Foreskin keratinocyte (primary cell): ENCODE measurements around the genes ALDH1A3 and LRRK1.

GRCh38 chr15:100517145-100517683, 11.5 kb downstream of the CERS3 start:
- RAMPAGE, total RNA: no peak

DNA sequence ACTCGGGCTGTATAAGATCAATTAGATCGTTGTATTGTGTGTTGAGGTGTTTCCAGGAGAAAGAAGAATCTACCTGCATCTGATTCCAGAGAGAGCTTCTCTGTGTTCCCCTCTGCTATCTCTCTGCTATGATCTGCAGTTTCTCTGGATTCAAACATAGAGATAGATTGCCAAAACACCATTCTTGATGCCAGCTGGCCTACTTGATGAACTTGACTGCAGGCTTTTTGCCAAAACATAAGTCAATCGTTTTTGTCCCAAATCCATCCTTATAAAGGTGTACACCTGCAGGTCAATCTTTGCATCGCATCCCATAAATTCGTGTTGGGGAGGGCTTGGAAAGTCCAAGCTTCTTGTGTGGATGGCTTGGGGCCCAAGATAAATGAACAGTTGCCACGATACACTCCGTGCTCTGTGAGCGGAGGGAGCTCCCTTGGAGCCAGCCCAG, 2.8 kb downstream of the CERS3 start:
- RAMPAGE, total RNA: no peak

GRCh38 chr15:100529082-100529541, 362 bp upstream of the CERS3 start:
- RAMPAGE, total RNA: no peak

GRCh38 chr15:100694499-100695010, 92.2 kb downstream of the ASB7 start:
- RAMPAGE, total RNA: no peak

DNA sequence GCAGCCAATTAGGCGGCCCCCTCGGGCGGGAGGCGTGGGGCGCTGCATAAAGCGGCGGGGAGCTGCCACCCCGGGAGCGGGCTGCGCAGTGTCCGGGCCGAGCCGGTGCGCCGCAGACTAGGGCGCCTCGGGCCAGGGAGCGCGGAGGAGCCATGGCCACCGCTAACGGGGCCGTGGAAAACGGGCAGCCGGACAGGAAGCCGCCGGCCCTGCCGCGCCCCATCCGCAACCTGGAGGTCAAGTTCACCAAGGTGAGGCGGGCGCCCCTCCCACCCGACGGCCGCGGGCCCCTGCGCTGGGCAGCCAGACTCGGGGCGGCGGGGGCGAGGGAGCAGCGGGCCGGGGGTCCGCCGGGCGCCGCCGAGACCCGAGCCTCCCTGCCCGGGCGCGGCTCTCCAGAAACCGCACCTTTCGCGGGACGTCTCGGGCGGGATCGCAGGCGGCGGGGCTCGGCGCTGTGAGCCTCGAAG, at the start of gene ALDH1A3:
ALDH1A3 (plus strand) TSS at position 76 of the 470 bp plus-strand sequence.
- RAMPAGE, total RNA: no peak

- RAMPAGE, total RNA: no peak
Measured at GRCh38 chr15:100917872-100918756, 1.0 kb upstream of the LRRK1 start.

- RAMPAGE, total RNA: no peak
Measured at GRCh38 chr15:100918757-100919656, at the start of gene LRRK1. Gene LRRK1, plus strand, starts transcription at chr15:100919357.

GRCh38 chr15:101067732-101068133, 148.6 kb downstream of the LRRK1 start:
- RAMPAGE, total RNA: no peak

DNA sequence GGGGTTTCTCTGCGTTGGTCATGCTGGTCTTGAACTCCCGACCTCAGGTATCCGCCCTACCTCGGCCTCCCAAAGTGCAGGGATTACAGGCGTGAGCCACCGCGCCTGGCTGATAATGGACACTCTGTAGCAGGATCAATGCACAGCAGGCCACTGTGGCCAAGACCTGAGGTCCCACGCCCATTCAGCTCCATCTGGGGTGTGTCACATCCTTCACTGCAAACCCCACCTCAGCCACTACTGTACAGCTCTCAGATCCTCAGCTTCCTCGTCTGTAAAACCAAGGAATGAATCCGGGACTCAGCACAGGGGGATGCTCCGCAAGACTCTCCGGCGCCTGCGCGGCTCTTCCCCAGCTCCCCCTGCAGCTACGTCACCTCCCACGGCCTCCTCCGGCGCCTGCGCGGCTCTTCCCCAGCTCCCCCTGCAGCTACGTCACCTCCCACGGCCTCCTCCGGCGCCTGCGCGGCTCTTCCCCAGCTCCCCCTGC, 166.0 kb downstream of the CHSY1 start:
- RAMPAGE, total RNA: no peak

GRCh38 chr15:101091076-101092139, 160.4 kb downstream of the CHSY1 start:
- RAMPAGE, total RNA: no peak

- RAMPAGE, total RNA: no peak
Measured at GRCh38 chr15:101255619-101256080, 3.8 kb upstream of the CHSY1 start.

- RAMPAGE, total RNA: no peak
Measured at GRCh38 chr15:101285552-101286099, 8.3 kb upstream of the SELENOS start.

DNA sequence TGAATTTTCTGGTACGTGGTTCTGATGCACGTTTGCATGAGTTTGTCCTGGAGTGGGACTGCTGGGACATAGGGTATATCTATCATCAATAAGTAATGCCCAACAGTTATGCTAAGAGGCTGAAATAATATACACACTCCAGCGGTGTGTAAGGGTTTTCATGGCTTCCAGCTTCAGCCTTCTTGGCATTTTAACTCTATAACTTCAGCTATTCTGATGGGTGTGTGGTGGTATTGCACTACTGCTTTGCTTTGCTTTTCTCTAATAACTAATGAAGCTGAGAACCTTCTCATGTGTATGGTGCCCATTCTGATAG, 1.1 kb upstream of the SNRPA1 start:
- RAMPAGE, total RNA: no peak

GRCh38 chr15:101440685-101441525, 48.6 kb downstream of the PCSK6 start:
- RAMPAGE, total RNA: no peak

DNA sequence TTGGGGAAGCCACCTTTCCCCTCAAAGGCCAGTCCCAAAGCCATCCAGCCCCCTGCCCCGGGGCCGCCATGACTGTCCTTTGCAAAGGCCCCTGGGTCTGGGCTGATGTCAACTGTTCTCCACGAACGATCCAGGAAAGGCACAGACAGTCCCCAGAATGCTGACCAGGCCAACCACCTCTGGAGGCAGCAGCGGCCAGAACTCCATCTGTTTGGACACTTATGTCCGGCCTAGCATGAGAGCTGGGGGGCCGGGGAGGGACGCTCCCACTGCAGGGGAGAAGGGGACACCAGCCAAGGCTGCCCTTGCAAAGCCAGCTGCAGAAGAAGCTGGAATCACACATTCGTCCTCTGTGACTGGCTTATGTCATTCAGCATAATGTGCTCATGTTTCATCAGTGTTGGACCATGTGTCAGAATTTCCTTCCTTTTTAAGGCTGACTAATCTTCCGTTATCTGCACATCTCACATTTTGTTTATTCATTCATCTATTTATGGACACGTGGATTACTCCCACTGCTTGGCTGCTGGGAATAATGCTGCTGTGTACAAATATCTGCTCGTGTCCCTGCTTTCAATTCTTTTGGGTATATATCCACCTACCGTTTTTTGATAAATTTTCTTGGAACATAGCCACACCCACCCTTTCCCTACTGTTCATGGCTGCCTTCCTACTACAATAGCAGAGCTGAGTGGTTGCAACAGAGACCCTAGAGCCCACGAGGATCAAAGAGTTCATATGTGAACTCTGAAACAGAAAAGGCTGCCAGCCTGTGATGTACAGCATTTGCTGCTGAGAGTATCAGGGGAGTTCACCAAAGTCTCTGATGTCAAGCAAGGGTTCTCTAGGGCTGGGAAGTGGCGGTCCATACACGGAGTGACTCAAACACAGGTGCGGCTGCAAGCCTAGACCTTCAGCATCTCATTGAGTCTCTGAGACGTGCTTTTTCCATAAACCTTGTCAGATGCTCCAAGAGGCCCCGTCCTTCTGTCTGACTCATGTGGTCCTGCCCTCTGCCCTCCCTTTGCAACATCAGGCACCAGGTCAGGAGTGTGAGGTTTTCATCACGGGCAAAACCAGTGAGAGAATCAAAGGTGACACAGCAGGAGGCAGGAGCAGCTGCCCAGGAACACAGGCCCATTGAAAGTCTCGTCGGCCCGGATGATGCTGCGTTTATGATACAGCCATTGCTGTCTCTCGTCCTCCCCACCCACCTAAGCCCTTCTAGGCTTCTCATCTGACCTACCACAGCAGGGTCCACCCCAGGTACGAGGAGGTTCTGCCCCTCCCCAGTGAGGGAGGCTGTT, 43.1 kb downstream of the PCSK6 start:
- RAMPAGE, total RNA: no peak

- RAMPAGE, total RNA: no peak
Measured at GRCh38 chr15:101464021-101464615, 25.4 kb downstream of the PCSK6 start.

- RAMPAGE, total RNA: no peak
Measured at GRCh38 chr15:101486362-101487075, 3.0 kb downstream of the PCSK6 start.

DNA sequence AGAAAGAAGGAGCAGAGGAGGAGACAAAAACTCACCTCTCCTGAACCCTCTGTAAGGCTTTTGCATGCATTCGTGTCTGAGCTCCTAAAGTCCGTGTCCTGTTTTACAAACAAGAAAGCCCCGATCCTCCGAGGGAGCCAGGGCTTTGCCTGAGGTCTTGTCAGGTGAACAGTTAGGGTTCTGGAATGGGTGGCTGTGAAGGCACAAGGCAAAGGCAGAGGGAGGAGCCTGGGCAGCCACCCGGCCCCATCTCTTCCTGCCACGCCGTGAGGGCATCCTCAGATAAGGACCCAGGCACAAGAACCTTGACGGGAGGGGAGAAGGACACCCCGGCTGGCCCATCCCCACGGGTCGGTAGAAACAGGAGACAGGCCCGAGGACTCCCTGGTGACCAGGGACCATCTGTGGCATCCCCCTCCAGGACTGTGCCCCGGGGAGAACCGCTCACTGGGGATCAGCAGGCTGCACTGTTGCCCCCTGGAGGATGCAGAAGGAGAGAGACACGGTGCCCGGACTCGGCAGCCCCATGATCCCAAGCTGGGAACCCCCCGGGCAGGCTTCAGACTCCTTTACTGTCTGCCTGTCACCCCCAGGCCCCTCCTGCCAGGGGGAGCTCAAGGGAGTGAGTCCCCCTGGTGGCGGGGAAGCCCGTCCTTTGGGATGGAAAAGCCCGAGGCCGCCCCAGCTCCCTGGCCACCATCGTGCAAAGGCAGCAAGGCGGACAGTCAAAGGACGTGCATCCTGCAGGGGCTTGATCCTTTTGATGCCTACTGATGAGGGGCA, 12.3 kb upstream of the PCSK6 start:
- RAMPAGE, total RNA: no peak

DNA sequence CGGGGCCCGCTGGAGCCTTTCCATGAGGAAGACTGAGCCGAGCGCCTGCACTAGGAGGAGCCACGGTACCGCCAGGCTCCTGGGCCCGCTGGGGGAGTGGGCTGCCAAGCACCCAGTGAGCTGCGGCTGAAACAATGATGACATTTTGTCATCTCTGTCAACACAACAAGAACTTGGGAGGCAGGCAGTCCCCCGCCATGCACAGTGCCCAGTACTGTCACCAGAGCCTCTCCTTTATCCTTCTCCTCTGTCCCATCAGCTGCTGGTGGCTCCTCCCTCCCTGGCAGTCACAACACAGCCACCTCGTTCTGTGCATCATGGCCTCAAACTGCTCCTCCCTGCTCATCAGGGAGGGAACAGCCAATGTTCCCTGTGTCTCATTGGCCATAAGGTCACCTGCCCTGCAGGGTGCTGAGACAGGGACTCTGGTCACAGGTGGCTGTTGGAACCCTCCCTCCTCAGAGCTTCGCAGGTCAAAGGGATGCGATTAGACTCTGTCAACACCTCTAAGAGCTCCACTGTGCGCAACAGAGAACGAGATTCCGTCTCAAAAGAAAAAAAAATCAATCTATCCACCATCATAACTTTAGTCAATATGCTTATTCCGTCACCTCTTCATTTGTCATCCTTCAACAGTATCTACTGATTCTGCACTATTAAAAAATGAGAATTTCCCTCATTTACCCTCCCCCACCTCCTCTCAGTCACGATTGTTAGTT, 34.2 kb upstream of the PCSK6 start:
- RAMPAGE, total RNA: no peak

DNA sequence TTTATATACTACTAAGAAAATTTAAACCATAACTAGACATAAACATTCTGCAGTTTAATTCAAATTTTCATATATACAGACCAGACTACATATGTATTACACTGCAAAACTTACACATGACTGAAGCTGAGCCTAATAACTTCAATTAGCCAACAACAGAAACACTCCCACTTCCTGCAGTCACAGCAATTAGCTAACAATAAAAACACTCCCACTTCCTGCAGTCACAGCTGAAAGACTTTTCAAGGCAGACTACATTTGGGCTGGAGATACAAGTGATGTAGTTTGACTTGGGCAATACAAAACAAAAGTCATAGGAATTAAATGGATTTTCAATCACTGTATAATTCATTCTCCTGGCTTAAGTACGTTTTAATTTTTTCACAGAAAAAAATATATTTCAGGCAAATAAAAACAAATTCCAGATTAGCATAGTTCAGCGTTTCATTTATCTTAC, 10.3 kb downstream of the TM2D3 start:
- RAMPAGE, total RNA: no peak